ENCODE results near the gene ZBTB7C.

DNA sequence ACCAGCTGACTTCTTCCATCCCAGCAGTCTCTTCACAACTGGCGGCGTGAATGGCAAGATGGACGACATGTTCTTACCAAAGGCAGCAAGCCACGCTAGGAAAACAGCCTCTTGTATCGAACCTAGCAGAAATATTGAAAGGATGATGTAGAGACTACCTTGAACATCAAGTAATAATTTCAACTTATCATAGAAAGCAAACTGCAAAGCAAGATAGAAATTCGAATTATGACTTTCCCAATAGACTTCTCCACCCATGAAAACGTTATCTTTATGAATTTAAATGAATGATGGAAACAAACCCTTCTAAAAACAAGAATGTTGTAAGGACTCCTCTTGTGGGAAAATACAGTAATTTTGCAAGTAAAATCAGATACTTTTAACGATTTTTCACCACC, 33.8 kb downstream of the SMAD2 start:
- PRO-cap, 2 experiments = no peak in any of the 2 experiments

DNA sequence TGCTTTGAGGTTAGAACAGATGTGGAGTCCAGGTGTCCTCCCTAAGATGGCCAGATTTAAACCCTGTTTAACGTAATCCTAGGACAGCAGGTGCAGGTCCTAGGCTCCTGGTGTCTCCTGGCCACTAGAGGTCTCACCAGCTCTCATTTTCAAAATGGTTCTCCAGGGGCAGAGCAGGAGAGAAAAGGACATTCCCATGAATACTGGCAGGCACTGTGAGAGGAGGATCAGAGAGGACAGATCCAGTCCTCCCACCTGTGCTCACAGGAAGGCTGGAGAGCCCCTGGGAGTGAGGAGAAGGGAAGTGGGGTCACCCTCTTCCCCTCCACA, 100.6 kb upstream of the SMAD2 start:
- PRO-cap, 2 experiments = no peak in any of the 2 experiments

DNA sequence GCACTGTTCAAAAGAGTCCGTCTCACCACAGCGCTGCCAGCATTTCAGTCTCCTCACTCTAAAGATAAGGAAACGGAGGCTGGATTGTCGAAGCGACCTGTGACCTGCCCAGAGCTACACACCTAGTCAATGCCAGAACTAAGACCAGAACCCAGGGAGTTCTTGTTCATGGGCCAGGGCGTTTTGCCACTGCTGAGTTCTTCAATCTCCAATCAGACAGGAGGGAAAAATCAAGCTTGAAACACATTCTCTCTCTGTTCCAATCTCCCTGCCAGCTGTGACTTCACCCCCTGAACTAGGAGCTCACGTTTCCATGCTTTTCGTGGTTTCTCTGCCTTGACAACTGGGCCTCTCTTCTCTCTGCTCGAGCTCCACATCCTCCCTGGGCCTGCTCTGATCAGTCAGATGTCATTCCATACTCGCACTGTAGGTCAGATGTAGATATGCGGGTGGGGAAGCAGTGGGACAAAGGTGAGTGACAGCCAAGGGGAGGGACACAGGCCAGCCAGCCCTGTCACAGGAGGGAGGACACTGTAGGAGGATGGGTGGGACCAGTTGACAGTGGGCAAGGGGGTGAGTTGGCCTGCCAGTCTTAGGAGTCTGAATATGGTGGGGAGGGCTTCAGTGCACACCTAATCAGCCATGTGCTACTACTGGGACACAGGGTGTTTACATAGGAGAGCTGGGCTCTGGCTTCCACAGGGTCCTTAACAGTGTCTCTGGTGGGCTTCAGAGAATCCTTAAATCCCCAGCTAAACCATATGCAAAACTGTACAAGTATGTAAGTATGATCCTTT, 221.2 kb upstream of the SMAD2 start:
- PRO-cap, 2 experiments = no peak in any of the 2 experiments

DNA sequence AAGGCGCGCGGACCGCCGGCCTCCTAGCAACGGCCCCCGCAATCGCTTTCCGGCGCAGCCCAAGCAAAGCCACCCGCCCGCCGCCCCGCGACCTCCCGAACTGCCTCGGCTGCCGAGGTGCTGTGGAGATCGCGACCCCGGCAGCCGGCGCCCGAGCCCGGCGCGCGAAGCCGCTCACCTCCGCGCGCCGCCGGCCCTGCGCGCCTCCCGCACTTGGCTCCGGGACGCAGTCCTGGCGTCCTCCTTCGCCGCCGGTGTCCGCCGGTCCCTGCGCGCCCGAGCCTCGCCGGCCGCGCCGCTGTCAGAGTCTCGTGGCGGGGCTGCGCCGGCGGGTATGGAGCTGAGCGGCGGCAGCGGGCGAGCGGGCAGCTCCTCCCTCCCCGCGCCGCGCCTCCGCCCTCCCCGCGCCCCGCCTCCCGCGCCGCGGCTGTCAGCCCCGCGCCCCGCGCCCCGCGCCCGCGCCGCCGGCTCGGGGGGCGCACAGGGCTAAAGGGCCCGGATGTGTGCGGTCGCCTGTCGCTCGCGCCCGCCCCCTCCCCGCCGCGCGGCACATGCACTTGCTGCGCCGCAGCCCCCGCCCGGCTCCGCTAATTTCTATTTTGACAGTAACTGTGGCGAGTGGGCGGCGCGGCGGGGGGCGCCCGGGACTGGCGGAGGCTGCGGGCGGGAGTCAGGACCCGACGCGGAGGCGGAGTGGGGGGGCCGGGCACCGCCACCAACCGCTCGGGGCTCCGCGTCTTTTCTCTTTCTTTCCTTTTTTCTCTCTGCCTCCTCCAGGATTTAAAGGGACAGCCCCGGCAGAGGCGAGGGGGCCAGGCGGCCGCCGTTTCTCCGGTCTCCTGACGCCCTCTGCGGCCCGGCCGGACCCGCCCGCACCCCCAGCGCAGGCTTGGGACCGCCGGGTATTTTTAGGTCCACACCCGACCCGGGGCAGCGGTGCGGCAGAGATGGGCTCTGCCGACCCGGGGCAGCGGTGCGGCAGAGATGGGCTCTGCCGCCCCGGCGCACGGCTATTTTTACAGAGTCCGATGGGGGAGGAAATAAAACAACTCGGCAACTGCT, at the start of gene ZBTB7C:
Gene ZBTB7C (minus strand): TSS at position 336 of the 1,062 bp plus-strand sequence.
- PRO-cap, 2 experiments = no peak in any of the 2 experiments

GRCh38 chr18:48540271-48541009, 1.6 kb downstream of the CTIF start:
- PRO-cap, 2 experiments = peak in 2 of 2 experiments; most common plus-strand start chr18:48540732 (in 1); most common minus-strand start chr18:48540677 (in 2)

GRCh38 chr18:48575460-48576755, 37.1 kb downstream of the CTIF start:
- PRO-cap, 2 experiments = peak in 1 of 2 experiments; most common plus-strand start chr18:48575852 (in 1); most common minus-strand start chr18:48575737 (in 1)

GRCh38 chr18:48582829-48583392, 44.1 kb downstream of the CTIF start:
- PRO-cap, 2 experiments = no peak in any of the 2 experiments

DNA sequence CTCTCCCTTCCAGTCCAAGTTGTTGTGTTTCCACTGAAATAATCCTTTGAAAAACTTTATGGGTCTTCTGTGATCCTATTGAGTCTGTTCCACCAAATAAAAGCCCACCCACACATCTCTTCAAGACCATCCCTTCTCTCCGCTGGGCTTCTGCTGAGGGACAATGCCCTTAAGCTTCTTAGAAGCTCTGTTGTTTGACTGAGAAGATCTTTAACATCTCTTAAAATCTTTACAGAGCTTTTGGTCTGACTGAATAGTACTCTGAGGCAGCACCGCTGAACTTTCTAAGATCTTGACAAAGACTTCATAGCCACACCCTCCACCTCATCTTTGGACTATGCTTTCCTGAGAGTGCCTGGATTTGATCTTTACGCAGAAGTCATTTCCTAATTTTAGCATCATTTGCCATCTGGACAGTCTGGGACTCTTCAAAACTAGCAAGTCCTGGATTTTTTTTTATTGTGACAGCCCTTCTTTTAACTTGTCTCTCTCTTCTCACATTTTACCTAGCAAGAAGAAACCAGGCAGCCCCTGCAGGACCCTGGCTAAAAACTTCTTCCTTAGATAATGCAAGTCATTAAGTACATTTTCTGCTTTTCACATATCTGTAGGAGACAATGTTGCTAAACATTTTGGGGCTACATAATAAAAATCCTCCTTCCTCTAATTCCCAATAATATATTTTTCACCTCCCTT, 188.8 kb downstream of the CTIF start:
- PRO-cap, 2 experiments = no peak in any of the 2 experiments

- PRO-cap, 2 experiments = no peak in any of the 2 experiments
These were observed 200.2 kb downstream of the SMAD7 start for GRCh38 chr18:48750493-48750984.

DNA sequence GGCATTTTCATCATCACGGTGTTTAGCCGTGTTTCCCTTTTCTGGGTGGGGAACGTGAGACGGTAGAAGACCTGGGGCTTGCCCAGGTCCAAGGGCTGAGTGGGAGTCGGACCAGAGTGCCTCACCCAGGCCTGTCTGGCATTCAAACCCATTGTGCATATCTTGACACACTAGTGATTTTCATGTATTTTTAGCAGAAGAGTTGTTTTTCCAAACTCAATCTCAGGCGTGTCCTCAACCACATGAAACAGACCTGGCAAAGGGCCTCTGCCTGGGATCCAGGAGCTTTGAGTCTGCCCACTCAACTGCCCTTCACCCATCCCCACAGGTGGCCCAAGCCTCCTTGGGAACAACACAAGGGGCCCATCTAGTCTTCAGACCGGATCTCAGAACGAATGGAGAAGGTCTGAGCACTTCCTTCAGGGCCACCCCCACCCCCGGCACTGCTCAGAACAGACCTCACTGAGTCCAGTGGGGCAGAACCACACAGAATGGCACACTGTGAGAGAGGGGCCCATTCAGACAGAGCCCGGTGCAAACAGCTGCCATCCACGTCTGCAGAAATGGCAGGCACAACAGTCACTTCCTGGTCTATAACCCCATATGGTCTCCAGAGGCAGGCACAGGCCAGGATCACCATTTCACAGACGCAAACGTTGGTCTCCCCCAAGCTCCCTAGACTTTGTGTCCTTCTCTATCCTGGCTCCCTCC, 149.9 kb downstream of the SMAD7 start:
- PRO-cap, 2 experiments = no peak in any of the 2 experiments

- PRO-cap, 2 experiments = no peak in any of the 2 experiments
These were observed 120.9 kb downstream of the SMAD7 start for GRCh38 chr18:48829853-48830274.

DNA sequence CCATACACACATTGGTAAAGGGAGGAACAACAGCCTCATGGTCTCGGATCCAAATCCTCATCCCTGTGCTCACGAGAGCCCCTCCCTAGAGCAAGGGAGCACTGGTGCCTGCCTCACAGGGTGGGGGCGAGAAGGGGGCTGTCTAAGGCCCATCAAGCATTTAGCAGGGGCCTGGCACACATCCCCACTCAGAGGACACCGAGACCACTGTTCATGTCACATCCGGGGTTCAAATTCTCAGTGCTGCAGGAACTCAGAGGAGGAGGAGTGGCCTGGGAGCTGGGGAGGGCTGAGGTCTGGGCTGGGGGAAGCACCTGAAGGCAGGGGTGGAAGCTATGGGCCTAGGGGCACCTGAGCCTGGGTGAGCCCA, 113.6 kb downstream of the SMAD7 start:
- PRO-cap, 2 experiments = no peak in any of the 2 experiments

DNA sequence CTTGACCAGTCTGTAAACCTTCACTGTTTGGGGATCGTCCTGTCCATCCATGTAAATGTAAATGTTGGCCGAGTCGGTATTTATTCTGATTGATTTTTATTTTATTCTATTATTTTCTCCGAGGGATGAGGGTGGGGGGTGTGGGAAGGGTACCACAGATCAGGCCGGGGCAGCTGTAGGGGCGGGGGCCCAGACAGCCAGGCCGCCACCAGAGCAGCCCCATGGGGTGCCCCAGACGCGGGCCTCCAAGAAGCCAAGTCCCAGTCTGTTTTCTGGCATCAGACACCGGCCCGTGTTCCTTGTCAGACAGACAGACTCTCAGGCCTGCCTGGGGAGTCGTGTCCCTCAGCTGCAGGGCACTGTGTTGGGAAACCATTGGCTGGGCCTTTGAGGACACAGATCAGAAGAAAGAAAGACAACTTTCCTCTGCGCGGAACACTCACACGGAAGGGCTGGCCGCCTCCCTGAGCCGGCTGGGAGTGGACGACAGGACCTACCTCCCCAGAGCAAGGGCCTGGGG, 88.1 kb downstream of the SMAD7 start:
- PRO-cap, 2 experiments = no peak in any of the 2 experiments

DNA sequence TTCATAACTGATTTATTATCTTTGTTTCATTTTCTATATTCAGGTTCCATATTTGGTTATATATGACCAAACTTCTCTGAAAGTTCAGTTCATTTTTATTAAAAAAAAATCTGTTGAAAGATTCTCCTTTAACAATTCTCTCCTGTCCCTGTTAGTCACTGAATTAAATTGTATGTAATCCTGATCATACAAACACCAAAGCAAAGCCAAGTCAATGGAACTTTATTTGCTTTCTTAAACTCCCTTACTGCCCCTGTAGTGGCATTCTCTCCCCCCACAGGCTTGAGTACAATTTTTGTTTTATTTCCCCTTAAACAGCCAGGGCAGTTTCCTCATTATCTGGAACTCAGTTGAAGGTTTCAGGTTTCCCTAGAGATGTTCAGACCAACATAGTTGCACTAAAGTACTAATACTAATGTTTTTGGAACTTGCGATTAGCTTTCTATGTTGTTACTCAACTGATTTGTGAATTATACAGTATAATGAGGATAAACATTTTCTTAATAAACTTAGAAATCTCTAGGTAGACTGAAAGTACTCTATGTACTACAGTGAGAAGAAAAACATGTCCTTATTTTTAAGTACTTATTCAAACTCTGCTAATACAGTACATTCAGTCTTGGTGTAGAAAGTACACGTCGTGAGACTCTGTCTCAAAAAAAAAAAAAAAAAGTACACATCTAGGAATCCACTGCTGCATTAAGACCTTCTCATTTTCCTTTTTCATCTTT, 209.3 kb upstream of the SMAD7 start:
- PRO-cap, 2 experiments = no peak in any of the 2 experiments

GRCh38 chr18:49476566-49476877, 10.5 kb downstream of the C18orf32 start:
- PRO-cap, 2 experiments = no peak in any of the 2 experiments

DNA sequence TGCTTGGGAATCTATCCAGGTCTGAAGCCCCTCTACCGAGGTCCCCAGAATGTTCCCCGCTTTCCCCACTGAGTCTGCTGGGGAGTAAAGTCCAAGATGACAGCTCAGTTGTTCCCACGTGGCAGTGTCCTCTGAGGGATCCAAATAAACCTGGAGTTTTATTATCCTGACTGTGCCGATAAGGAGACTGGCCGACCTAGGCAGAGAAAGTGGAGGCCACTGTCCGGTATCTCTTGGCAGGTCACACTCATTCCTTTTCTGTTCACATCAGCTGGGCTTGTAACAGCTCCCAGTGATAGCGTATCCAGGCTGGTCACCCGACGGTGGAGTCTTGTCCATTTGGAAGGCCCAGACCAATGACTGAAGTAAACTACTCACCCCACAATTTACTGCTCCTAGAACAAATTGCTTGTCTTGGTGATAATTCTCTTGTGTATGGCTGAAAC, 22.4 kb upstream of the RPL17 start:
- PRO-cap, 2 experiments = no peak in any of the 2 experiments

DNA sequence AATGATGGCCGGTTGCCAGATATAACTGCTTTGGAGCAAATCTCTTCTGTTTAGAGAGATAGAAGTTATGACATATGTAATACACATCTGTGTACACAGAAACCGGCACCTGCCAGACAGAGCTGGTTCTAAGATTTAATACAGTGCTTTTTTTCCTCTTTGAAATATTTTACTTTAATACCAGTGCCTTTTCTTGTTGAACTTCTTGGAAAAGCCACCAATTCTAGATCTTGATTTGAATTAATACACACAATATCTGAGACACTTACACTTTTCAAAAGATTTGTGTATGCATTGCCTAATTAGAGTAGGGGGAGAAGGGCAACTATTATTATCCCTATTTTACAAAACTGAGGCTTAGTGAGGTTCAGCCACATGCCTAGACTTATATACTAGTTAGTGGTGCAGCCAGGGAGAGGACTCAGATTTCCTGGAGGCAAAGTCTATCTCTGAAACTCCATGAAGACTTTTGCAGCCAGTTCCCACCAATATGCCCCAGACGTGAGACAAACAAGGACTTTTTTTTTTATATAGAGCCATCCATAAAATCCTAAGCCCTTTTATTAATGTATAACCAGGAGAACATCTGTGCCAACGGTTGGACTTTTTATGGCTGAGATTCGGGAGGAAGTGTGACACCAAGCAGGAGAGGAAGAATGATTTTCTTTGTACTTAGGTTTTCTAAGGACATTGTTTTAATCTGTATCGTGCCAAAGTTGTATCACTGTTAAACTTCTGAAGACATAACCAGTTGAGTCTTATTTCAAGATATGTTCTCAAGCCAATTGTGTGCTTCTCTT, 29.8 kb downstream of the LIPG start:
- PRO-cap, 2 experiments = no peak in any of the 2 experiments

GRCh38 chr18:49613415-49613916, 51.6 kb downstream of the LIPG start:
- PRO-cap, 2 experiments = no peak in any of the 2 experiments

GRCh38 chr18:50114976-50115497, 79.9 kb downstream of the MYO5B start:
- PRO-cap, 2 experiments = no peak in any of the 2 experiments

DNA sequence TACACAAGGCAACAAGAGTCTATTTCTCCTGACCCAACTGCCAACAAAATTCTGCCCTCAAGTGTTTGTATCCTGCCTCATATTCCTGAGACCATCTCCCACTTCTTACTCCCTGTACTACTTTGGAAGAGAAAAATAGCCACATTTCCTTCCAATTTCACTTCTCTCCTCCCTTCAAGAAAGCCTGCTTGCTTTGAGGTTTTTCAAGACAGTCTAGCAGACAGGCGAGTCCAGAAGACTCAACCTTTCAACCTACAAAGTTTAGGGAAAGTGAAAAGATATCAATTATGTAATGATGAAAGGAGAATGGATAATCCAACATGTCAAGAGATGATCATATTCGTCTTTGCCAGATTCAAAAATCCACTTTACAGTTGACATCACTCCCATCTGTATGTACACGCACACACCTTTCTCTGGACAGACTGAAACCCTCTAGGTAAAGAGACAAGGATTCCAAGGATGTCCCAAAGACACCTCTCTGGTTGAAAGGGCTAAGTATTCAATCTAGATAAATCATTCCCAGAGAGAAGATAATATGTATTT, 59.8 kb downstream of the MYO5B start:
- PRO-cap, 2 experiments = no peak in any of the 2 experiments